Mammary microvascular endothelial cell (primary cell): ENCODE data around the gene CEBPZ.

DNA sequence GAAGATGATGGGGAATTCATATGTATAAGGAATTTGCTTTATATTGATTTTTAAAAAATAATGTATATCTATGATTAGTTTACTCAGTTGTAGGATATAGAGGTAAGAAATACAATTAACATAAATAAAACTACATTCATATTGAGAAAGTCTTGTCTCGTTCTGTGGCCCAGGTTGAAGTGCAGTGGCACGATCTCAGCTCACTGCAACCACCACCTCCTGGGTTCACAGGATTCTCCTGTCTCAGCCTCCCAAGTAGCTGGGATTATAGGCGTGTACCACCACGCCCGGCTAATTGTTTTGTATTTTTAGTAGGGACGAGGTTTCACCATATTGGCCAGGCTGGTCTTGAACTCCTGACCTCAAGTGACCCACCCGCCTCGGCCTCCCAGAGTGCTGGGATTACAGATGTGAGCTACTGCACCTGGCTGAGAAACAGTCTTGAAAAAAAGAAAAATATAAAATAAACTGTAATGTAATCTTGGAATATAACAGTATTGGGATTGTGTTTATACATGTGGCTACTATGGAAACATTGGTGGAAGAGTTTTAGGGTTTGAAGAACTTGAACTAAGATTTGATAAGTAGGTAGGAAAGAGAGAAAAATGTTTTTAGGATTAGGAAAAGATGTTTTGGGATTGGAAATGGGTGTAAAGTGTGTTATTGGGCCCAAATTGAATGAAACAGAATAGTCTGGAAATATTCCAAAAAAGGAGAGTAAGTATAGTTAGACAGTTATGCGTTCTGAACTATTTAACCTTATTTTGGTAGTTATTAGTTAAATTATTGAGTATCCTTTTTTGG lies 115.3 kb downstream of the BIRC6 start:
- RAMPAGE, long total RNA, result no peak

GRCh38 chr2:32472909-32473296 lies 116.1 kb downstream of the BIRC6 start:
- RAMPAGE, long total RNA, result no peak

DNA sequence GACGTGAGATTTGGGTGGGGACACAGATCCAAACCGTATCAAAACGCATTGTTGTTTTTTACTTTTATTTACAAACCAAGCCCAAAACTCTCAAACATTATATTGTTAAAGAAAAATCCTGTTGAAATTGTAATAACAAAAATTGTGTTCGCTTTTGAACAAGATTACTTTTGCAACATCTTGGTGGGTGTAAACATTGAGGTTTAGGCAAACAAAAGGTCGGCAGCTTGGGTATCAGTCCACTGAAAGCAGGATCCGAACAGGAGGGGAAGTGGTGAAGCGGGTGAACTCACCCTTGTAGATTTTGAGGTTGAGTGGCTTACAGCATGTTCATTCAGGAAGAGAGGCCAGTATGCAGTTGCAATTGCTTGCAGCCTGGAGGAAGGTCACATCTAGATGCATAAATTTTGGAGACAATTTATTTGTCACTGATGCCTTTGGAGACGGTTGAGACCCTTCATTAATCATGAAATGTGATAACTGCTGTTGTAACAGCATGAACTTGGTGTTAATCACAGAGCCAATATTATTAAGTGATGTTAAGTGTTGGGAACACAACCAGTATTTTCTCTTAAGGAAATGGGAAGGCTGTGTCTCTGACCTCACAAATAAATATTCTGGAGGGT lies 131.0 kb downstream of the LTBP1 start:
- RAMPAGE, long total RNA, result no peak

GRCh38 chr2:33137211-33137608 lies 190.5 kb downstream of the LTBP1 start:
- RAMPAGE, long total RNA, result no peak

- RAMPAGE, long total RNA, result no peak
Measured at GRCh38 chr2:33210433-33211192, 263.9 kb downstream of the LTBP1 start.

GRCh38 chr2:33333246-33334062 lies 143.0 kb upstream of the RASGRP3 start:
- RAMPAGE, long total RNA, result no peak

- RAMPAGE, long total RNA, result no peak
Measured at GRCh38 chr2:33494481-33494680, 17.9 kb downstream of the RASGRP3 start.

- RAMPAGE, long total RNA, result no peak
Measured at GRCh38 chr2:33532986-33533214, 56.5 kb downstream of the RASGRP3 start.

DNA sequence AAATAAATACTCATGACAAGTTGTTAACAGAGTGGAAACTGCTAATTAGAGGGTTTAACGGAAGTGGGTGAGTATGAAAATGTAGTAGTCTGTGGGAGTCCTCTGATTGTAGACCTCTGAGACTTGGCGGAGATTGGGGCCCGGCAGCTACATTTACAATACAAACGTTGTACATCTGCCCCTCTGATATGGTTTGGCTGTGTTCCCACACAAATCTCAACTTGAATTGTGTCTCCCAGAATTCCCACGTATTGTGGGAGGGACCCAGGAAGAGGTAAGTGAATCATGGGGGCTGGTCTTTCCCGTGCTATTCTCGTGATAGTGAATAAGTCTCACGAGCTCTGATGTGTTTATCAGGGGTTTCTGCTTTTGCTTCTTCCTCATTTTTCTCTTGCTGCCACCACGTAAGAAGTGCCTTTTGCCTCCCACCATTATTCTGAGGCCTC lies 107.4 kb upstream of the FAM98A start:
- RAMPAGE, long total RNA, result no peak

- RAMPAGE, long total RNA, result no peak
Measured at GRCh38 chr2:34011614-34011937, 412.5 kb upstream of the FAM98A start.

- RAMPAGE, long total RNA, result no peak
Measured at GRCh38 chr2:34254381-34255047, 655.4 kb upstream of the FAM98A start.

DNA sequence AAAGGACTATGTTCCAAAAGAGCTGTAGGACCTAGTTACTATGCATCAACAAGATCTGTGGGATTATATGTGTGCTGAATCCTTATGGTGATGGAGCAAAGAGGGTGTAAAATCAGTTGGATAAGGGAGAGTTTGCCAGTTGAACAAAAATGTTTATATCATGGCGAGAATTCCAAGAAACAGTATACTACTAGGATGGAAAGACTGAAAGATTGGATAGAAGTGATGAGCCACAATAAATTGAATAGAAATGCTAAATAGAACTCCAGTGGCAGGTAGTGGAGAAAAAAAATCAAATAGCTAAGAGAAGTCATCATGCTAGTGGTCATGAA lies 710.4 kb upstream of the CRIM1 start:
- RAMPAGE, long total RNA, result no peak

DNA sequence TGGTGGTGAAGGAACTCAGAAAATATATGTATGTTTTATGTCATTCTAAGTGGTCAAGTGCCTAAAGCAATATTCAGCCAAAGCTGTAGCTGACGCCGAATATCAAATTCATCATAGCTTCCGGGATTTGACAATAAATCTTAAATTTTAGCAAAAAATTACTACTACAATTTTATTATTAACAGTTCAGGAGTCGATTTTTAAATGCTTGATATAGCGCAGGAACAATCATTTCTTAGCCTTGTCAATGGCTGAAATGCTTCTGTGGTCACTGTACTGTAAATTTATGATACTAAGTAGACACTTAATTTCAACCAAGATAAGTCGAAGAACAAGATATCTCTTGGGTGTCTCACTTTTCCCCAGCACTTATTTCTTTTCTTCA lies 101.8 kb upstream of the CRIM1 start:
- RAMPAGE, long total RNA, result no peak

GRCh38 chr2:36330601-36330800 lies 25.1 kb upstream of the CRIM1 start:
- RAMPAGE, long total RNA, result no peak

DNA sequence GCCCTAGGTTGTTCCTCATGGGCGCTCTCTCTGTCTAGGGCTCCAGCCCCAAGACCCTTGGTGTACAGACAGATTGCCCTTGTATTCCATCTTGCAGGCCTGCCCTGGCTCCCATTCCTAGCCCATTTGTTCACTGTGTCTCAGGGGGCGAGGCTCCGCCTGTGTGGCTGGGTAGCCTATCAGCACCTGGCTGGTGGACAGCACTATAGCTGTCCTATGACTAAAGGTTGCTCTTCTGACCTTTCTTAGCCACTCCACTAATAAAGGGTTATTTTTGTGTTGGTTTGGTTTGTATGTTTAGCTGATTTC lies 72.1 kb downstream of the CRIM1 start:
- RAMPAGE, long total RNA, result no peak

DNA sequence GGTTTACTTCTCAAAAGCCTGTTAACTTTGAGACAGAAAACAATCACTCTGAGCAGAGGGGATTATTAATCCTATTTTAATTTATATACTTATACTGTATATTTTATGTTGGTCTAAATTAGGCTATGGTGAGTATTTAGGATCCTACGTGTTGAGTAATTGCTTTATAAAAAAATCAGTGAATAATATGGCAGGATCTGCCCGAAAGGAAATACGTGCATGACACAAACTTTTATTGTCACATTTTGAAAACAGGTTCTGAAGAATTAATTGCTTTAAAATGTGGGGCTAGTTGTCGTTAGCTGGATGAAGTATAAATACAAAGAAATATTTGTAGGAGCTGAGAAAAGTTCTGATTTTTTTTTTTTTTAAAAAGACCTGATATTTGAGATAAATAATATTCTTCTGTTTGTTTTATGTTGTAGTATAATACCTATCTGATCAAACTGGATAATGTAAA lies 54.6 kb downstream of the FEZ2 start:
- RAMPAGE, long total RNA, result no peak

DNA sequence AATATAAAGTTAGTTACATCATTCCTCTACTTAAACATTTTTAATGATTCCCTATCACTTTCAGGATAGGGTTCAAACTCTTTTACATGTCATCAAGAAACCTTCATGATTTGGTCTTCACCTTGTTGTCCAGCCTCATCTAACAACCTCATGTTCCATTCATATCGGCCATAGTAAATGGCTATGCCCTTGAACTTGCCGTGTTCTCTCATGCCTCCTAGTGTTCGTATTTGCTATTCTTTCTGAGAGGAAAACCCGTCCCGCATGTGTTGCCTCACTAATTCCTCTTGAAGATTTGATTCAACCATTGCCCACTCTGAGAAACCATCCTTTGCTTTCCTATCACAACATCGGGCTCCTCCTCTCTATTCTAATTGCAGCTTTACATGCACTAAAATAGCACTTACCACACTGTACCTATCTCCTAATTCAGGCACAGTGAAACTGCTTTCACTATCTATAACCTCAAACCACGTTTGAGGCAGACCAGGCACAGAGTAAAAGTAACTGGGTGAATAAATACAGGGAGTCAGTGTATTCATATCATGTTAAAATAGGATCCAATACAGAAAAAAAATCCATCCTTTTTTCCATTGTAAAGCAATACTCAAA lies 38.8 kb upstream of the STRN start:
- RAMPAGE, long total RNA, result no peak

GRCh38 chr2:37128423-37129025 lies 28.3 kb downstream of the EIF2AK2 start:
- RAMPAGE, long total RNA, result no peak

GRCh38 chr2:37133825-37134667 lies 22.7 kb downstream of the EIF2AK2 start:
- RAMPAGE, long total RNA, result no peak

GRCh38 chr2:37231026-37231852 lies at the start of gene CEBPZ:
Gene CEBPZ, minus strand, starts transcription at chr2:37231596.
- RAMPAGE, long total RNA, result start-site peak on the minus strand at chr2:37231559-37231596, 3,960 and 392 reads in 2 replicates; start-site peak on the plus strand at chr2:37231663-37231706, 266 and 124 reads in 2 replicates